Sternocleidomastoid (tissue), 1 donor: ENCODE data around the genes COX20 and CNST.

DNA sequence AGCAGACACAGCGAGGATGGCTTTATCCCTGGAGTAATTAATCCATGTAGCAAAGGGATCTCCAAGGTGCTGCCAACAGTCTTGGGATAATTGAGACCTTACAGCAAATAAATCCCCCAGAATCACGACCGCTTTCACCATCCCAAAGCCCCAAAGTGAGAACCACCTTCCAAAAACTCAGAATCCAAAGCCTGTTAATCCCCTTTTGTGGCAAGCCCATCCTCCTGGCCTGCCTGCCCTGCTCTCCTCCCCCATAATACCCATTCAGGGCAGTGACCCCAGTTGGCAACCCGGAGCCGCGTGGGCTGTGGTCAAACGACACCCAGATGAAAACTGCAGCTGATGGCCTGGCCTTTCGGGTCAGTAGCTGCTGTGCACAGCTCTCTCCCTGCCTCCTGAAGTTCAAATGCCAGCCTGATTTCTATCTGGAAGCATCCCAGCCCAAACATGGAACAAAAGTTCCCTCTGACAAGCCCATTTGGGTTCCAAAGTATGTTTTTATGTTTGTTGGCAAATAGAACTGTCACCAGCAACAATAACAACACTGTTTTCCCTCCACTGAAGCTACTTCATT lies 80.1 kb upstream of the C1orf100 start:
- PRO-cap: no peak

DNA sequence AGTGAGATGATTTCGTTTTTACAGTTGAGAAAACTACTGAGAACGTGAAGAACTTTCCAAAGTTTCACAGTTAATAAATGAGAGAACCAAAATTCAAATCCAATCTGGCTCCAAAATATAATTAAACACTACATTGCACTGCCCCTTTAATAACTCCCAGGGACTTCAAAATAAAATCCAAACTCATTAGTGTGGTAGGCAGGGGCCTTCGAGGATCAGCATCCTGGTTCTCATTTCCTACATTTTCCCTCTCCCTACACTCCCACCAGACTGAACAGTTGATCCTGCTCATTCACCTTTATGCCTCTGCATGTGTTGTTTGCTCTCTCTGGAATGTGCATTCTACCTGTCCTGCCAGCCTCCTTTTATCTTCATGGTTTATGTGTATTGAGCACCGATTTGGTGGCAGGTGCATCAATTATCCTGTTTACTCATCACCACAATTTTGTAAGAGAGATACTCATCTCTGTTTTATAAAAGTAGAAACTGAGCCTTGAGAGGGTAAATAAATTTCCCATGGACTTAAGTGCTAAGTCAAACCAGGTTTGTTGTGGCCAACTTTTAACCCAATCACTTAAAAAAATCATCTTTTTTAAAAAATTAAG lies 25.7 kb upstream of the C1orf100 start:
- PRO-cap: no peak

DNA sequence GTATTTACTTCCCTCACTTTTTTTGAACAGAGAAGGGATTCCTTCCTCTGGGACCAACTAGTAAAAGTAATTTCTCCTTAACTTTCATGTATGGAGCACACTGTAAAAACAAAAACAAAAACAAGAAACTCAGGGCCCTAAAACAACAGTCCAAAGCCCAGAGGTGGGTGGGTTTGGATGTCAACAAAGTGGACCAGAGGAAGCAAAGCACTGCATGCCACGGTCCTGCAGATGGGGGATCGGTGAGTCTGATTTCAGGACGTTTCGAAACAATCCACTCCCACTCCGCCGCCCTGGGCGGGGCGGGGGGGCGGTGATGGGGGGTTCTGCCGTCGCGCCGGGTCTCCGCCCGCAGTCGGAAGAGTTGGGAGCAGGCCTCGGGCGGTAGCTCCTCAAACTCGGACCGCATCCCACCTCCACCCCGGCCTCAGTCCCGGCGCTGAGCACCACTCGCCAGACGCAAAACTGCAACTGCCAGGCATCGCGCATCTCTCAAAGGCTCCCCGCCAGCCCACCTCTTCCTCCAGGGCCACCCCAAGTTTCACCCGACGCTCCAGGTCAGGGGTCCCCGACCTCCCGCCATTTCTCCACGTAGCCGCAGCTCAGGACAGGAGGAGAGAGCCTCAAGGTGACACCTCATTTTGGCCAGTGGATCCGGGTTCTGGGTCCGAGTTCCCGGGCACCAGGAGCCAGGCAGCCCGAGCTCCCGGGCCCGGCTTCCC lies 657 bp downstream of the ADSS2 start:
- PRO-cap: bidirectional peak, plus-strand start at position 354 of the sequence, minus-strand start at position 250 of the sequence; bidirectional peak, plus-strand start at position 430 of the sequence, minus-strand start at position 433 of the sequence

DNA sequence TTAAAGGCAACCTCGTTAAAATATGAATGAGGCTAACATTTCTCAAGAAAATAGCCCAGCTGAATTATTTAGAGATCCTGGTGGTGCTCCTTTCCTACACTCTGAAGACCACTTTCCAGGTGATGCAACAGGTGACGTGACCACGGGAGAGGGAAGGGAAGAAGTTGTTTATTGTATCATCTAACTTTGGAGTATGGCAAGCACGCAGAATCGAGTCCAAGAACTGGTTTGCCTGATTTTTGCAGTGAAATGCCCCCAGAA lies 911 bp downstream of the DESI2 start:
- PRO-cap: bidirectional peak, plus-strand start at position 183 of the sequence, minus-strand start outside the sequence

DNA sequence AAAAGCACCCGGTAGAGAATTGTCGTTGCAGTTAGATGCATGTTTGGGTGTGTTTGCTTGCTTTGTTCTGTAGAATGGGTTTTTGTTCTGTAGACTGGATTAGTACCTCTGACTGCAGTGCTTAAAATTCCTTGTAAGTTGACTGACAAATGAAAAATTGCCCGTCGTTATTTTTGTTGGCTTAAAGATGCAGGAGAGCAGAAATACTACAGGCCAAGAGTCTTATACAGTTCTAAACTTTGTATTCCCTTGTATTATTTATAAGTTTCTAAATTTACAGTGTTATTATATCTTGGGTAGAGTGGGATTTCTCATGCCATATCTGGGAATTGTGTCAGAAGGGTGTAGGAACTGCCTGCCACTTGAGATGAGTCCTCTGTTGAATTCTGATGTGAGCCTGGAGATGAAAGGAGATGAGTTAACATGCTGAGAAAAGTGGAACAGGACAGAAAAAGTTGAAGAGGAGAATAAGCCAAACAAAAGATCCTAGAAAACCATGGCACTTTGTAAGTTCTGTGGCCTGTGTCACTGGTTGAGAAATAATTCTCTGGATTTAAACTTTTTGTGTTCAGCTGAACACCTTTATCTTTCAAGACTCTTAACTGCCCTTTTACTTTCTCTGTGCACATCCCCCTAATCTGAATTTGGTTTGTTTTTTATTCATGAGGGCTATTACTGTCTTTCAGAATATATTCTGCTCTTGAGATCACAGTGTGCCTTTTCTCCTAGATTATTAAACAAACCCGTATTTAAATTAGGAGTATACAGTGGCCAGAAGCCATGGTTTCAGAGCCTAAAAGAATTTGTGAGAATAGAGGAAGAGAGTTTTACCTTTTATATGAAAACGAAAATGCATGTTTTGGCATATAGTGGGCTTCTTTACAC lies 1.5 kb downstream of the DESI2 start:
- PRO-cap: no peak

GRCh38 chr1:244835621-244835995 lies at the start of gene COX20:
COX20 (plus strand) TSS chr1:244835658.
- PRO-cap: bidirectional peak, plus-strand start at chr1:244835715, minus-strand start at chr1:244835577

DNA sequence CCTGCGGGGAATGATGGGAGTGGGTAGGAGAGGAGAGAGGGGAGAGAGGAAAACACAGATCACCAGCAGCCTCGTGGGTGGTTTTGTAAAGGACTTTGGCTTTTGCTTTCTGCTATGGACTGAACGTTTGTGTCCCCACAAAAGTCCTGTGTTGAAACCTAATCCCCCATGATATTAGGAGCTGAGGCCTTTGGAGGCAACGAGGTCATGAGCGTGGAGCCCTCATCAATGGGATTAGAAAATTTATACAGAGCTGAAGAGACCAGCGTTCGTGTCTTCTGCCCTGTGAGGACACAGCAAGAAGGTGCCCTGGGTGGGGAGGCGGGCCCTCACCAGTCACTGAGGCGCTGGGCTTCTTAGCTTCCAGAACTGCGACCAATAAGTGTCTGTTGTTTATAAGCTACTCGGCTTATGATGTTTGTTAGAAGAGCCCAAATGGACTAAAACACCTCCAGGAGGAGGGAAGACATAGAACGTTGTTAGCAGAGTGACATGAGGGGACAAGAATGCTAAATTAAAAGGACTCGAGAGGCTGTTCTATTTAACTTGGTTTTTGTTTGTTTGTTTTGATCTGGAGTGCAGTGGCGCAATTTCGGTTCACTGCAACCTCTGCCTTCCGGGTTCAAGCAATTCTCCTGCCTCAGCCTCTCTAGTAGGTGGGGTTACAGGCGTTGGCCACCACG lies 4.8 kb upstream of the HNRNPU start:
- PRO-cap: no peak

DNA sequence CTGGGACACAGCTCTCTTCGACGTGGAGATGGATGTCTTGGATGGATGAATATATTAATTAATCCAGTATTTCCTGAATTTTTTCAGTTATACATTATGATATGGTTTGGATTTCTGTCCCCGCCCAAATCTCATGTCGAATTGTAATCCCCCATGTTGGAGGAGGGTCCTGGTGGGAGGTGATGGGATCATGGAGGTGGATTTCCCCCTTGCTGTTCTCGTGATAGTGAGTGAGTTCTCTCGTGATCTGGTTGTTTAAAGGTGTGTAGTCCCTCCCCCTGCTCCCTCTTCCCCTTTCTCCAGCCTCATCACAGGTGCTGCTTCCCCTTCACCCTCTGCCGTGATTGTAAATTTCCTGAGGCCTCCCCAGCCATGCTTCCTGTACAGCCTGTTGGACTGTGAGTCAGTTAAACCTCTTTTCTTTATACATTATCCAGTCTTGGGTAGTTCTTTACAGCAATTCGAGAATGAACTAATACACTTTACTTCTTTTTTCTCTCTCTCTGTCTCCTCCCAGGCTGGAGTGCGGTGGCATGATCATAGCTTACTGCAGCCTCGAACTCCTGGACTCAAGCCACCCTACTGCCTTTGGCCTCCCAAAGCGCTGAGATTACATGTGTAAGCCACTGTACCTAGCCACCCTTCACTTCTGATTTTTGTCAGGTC lies 11.9 kb upstream of the EFCAB2 start:
- PRO-cap: no peak

GRCh38 chr1:245074089-245074779 lies 80.6 kb upstream of the KIF26B start:
- PRO-cap: no peak

- PRO-cap: no peak
These were observed 90.3 kb downstream of the KIF26B start for GRCh38 chr1:245245066-245245572.

DNA sequence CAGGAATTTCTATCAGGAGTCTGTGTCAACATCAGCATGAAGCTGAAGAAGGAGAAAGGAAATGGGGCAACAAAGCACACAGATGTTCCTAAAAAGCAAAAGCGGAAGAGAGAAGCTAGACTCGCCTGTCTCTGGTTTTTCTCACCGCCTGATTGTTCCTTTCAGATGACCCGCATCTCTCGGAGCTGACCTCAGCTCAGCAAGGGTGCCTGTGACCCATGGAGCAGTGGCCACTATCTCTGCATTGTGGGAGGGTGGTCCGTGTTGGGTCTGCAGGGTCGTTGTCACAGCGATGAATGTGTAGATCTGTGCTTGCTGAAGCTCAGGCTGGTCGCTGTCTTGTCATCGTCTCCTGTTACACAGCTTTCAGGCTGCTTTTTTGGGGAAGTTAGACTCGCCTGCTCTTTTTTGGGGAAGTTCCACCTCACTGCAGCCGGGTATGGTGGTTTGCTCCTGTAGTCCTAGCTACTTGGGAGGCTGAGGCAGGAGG lies 156.3 kb downstream of the KIF26B start:
- PRO-cap: no peak

GRCh38 chr1:245807783-245808380 lies 653.1 kb downstream of the KIF26B start:
- PRO-cap: no peak

DNA sequence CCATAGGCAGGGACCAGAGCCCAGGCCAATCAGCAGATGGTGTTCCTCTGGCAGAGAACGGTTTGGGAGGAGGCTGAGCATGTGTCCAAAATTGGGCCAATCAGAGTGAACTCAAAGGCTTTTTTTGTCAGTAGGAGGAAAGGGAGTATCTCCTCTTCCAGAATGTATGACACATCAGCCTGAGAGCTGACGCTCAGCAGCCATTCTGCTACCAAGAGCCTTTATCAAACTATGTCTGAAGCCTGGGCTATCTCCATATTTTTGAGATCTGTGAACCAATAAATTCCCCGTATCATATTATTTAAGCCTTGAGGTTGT lies 518.4 kb downstream of the SMYD3 start:
- PRO-cap: no peak

DNA sequence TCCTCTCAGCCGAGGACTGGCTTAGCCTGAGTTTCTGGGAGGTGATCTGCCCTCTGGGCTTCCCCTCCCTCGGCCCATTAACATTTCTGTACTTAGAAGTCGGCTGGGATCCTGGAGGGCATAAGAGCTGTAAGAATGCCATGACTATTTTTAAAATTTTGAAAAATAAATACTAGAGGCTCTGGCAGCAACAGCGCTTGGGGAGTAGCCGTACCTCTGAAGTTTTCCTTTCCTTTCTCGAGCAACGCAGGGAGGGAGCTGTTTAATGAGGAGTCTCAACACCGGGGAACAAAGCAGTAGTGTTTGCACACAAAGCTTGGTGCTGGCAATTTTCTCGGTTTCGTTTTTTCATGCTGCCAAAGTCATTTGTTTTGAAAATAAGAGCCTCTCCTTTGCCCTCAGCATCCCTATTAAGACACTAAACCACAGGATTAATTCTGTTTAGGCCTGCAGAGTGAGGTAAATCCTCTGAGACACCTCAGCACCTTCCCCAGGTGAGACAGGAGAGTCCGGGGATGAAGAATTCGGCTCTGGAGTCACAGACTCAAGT lies 498.6 kb downstream of the SMYD3 start:
- PRO-cap: no peak

DNA sequence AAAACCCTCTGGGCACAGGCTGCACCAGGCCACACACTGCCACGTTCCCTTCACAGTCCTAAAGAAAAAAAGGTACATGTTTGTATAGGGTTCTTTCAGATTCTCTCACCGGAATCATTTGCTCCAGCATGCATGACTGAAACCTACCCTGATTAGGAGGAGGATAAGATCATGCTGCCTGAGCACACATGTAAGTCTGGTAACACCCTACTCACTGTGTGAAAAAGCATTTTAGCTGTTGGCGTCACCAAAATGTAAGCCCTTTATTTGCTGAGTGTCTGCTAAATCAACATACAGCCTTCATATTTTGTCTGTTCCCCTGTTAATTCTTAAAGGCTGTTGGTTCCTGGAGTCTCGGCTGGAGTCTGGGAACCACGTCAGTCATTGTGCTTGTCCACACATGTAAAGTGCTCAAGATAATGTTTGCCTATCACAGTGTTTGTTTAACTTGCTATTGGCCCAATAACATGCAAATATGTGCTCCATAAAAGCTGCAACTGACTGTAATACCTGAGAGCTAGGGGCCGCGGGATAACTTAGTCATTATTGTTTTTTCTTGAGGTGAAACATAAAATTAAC lies 340.8 kb downstream of the SMYD3 start:
- PRO-cap: no peak

DNA sequence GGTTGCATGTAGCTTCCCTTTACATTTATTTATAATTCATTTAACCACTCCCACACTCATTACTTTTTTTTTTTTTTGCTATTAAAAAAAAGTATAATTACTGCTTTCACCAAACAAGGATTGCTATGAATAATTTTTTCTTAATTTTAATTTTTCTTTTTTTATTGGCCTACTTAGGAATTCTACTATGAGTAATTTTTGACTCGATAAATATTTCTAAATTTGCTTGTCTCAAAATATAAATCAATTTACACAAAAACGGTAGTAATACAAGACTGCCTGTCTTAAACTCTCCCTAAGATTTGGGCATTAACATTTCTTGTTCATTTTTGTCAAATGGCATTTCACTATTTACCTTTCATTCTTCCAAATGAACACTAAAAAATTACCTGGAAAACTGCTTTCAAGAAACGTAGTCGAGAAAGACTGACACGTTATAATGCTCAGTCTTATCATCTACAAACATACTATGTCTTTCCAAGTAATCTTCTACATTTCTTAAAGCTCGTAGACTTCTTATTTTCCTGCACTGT lies 336.7 kb downstream of the SMYD3 start:
- PRO-cap: no peak

DNA sequence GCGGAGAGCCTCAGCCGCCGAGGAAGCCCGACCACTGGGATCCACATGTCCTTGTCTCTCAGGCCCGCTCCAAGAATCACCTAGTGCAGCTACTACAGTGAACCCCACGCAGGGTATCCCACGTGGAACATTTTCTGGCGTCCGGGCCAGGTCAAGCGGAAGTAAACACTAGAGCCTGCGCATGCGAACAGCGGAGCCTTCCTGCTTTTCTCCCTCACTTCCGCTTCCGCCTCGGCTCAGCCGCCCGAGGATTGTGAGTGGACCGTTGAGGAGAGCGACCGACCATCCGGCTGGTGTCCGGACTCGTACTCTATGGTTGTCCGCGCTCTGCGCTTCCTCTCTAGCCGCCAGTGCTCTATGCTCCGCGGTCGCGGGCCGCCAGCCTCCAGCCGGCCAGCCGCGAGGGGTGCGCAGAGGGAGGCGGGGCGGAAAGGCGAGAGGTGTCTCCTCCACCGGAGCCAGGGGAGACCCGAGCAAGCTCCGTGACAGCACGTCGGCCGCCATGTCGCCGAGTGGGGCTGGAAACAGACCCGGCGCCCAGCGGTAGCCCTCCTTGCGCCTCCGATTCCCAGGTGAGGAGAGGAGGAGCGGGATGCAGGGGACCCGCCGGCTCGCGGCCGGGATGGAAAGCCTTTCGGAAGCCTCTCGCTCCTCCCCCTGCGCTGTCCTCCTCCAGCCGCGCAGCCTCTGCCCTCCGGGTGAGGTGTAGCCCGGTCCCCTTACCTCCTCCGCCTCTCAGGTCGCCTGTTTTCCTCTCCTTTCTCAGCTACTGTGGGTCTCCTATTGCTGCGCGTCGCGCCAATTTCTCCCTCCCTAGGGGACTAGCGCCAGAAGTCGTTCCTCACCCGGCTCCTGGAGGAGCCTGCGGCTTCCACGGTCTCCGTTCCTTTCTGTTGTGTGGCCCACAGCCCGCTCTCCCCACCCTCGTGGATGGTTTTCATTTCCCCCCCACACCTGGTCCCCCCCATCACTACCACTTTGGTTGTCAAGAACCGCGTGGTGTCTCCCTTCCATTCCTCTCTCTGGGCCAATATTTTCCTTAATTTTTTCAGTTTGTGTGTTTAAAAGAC lies at the start of gene CNST:
Gene CNST (plus strand): TSS at position 365 of the 1,070 bp plus-strand sequence.
- PRO-cap: bidirectional peak, plus-strand start at position 413 of the sequence, minus-strand start at position 136 of the sequence; unidirectional peak, plus-strand start at position 571 of the sequence; bidirectional peak, plus-strand start at position 844 of the sequence, minus-strand start at position 892 of the sequence

GRCh38 chr1:246577560-246578145 lies 11.4 kb downstream of the CNST start:
- PRO-cap: no peak

GRCh38 chr1:246583403-246584267 lies 17.4 kb downstream of the CNST start:
- PRO-cap: no peak

GRCh38 chr1:246591442-246592149 lies 25.3 kb downstream of the CNST start:
- PRO-cap: no peak